ENCODE measurements around a stretch of chr3.

- PRO-cap = no peak
Observed at GRCh38 chr3:37325337-37326249, 82.5 kb downstream of the GOLGA4 start.

- PRO-cap = no peak
Observed at GRCh38 chr3:37556638-37557109, 104.7 kb downstream of the ITGA9 start.

DNA sequence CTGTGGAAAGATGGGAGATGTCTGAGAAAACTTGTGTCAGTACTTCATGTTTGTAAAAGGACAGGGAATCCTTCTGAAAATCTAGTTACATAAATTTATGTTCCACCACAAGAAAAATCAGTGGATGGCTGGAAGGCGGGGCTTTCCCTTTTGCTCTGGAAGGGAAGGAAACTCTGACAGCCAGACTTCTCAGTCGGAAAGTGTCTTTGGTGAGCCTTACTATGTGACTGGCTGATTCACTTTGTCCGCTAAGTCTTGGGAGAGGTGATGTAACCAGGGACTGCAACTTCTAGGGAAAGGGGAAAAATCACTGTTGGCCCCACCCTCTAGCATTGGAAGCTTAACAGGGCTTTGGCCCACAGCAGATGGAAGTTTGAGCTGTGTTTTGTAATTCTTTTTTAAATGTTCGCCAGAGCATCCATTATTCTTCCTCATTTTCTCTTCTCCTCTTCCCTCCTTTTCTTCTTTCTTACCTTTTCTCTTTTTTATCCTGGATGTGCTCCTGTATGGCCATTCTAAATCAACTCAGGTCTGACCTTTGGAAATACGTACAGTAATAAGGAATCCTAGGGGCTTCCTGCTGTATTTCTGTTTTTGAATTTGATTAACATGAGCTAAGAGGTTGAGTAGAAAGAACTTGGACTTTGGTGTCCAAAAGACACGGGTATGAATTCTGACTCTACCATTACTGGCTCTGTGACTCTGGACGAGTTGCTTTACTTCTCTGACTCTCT, 128.4 kb downstream of the ITGA9 start:
- PRO-cap = no peak

DNA sequence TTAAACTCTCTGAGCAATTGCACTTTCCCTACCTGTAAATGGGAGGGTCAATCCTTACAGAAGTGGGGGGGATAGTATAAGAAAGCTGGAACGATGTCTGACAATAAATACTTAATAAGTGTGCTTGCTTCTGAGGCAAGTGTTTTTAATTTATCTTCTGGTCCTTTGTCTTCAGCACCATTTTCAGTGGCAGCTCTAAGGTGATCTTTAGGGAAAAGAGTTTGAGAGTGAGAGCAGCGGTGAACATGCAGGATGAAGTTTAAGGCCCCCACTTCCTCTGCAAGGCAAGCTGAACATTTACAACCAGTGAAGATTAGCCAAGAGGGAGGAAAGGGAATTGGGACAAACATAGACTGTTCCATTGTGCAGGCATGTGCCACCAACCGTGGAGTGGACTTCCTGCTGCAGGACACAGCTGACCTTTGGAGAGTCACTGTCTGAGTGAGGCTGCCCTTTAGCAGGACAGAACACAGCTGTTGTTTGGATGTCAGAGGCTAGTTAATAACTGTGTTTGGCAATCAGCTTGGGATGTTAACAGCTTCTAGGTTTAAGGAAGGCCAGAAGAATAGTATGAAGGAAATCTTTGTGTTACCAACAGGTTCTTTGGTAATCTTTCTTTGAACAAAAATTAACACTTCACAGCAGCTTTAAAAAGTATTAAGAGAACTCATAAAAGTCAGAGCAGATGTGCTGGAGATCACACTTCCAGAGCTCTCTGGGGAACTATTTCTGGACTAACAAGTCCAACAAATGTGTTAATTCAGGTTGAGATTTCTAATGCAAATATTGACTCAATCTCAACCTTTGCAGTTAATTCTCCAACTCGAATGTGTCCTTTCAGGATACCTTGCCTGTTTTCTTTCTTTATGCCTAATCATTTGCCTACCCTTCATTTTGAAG, 31.3 kb downstream of the CTDSPL start:
- PRO-cap = no peak

DNA sequence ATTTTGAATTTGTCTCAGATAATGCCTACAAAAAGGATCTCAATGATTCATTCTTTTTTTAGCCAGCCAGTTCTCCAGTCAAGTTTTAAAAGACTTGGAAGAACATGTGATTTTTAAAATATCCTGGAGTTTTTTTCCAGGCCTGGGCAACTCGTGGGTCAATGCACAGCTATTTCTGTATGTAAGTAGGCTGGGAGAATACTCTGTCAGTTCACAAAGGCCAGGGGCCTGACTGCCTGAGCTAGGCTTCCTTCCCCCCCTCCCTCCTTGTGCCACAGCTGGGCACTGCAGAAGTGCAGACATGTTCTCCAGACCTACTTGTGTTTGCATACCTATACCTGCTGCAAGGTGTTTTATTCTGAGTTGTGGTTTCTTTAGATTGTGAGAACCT, 43.7 kb downstream of the CTDSPL start:
- PRO-cap = unidirectional peak, plus-strand start at position 209 of the sequence

DNA sequence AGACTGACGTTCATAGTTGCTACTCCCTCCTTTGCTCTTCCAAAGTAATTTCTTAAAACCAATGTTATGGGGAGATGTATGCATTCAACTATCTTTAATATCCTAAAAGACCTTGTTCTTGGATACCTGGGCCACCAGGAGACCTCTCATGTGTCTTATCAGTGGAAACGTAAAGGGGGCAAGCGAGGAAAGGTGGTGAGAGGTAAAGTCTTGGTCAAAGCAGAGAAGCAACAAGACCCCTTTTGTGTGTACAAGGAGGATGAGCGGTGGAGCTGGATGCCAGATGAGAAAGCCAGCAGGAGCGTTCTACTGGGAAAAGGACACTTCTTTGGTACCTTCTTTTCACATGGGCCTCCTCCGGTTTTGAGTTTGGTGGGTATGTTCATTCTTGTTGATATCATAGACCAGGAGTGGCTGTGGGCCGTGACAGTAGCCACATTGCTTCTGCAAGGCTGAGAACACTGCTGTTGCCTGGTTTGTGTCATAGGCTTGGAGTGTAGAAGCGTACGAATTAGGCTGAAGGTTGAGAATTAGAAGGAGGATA, 47.0 kb upstream of the VILL start:
- PRO-cap = no peak

GRCh38 chr3:37951473-37952318, 38.9 kb upstream of the VILL start:
- PRO-cap = no peak

DNA sequence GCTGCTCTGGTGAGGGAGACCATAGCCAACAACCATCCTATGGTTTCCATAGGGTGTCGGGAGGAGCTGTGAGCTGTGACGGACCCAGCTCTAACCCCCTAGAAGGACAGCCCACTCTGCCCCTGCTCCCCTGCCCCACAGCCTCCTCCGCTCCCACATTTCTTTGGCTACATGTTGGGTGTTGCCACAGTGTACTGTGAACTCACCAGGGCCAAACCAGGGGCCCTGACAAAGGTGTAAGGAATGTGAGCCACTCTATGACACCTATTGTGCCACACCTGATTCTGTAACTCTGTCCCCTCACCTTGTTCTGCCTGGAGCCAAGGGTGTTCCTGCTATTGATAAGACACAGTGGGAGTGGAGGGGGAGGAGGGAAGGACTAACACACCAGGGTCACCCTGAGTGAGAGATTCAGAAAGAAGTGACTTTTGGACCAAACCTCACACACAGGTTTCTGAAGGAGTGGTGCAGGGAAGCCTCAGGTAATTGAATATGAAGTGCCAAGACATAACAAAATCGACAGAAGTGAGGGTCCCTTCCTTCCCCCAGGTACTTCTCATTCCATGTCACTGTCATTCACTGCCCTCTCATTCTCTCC, 2.1 kb downstream of the VILL start:
- PRO-cap = no peak

DNA sequence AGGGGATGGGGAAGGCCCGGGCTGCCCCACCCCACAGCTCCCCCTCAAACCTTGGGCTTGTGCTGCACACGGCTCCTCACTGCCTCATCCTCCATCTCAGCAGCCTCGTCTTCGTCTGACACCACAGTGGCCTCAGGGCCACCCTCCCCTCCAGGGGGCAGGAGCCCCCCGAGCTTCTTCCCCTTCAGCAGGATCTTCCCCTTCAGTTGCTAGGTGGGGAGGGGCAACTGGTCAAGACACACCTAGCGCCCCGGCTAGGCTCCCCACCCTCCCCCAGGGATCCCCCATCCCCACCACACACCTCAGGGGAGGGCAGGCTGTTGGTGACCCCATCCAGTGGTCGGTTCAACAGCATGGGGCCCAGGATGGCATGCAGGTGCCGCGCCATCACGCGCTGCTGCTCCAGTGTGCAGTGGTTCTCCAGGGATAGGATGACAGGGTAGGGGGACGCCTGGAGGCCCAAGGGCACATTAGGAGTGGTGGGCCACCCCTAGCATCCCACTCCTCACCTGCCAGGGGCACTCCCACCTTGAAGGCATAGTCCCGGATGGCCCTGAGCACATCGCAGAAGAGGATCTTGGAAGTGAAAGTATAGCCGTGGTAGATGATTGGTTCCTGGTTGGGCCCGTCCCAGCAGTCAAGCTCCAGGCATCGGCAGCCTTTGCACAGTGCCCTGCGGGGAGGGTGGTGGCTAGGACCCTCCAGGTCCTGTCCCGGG, 19.2 kb downstream of the VILL start:
- PRO-cap = no peak

DNA sequence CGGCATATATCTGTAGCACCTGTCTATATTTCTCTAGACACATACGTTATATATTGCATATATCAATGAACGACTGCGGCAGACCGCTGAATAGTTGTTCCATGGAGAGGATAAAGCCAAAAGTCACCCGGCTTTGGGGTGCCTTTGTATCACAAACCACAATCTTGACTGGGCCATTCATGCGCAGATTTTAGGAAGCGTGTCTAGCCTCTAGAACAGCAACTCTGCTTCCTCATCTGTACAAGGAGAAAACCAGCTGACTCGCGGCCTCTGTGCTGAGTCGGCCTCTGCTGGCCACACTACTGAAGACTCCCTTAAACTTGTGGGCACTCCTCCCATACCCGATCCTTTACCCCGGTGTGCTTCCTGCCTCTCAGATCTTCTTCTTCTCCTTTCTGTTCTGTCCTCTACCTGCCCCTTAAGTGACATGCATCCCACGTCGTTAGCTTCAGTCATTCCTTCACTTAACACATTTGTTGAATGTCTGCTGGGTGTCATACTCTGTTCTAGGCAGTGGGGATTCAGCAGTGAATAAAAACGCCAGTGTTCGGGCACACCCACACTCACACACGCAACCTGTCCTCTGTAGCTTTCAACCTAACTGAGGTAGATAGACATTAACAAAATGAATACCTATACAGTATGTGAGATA, 966 bp downstream of the DLEC1 start:
- PRO-cap = no peak

DNA sequence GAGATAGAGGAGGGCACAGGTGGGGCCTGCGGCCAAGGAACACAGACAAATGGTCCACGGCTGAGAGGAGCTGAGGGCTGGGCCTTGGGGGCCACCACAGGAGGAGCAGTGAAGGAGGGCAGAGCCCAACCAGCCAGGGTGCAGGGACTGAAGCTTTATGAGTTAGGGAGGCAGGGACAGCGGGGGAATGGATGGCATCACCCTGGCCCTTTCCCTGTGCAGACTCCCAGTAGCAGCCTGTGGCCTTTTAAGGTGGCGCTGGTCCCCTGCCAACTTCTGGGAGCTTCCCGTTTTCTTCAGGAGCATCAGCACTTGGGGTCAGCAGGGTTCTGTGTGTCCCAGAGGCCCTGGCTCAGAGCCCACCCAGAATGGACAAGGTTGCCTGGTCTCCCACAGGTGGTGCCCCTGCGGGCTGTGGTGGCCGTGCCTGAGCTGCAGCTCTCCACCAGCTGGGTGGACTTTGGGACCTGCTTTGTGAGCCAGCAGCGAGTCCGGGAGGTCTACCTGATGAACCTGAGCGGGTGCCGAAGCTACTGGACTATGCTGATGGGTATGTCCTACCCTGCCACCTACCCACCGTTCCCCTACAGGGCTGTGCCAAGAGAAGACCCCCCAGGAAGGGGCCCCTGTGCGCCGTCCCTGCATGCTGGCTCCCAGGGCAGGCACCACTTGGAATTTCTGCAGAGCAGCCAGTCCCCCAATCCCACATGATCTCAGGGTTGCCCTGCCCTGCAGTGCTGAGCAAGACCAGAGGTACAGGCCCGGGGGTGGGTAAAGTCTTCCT, 15.5 kb downstream of the ACAA1 start:
- PRO-cap = no peak

- PRO-cap = no peak
Observed at GRCh38 chr3:38122775-38123467, 14.0 kb downstream of the ACAA1 start.

- PRO-cap = no peak
Observed at GRCh38 chr3:38406605-38407067, 47.1 kb upstream of the ACVR2B start.

GRCh38 chr3:38413814-38414347, 39.8 kb upstream of the ACVR2B start:
- PRO-cap = no peak

- PRO-cap = no peak
Observed at GRCh38 chr3:38449921-38450266, 3.8 kb upstream of the ACVR2B start.

DNA sequence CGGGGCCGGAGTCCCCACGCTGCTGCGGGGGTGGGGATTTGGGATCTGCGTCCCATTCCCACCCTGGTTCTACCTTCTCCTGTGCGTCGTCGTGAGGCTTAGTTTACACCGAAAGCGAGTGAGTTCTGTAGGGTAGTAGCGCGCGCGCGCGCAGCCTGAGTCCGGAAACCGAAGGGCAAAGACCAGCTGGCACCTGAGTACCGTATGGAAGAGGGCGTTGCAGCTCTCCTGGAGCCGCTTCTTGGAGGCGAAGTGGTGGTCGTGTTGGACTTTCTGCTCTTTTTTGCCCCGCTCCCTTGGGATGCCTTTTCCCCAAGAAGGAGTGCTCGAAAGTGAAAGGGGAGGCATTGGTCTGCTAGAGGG, 1.8 kb downstream of the ACVR2B start:
- PRO-cap = bidirectional peak, plus-strand start at position 119 of the sequence, minus-strand start outside the sequence

DNA sequence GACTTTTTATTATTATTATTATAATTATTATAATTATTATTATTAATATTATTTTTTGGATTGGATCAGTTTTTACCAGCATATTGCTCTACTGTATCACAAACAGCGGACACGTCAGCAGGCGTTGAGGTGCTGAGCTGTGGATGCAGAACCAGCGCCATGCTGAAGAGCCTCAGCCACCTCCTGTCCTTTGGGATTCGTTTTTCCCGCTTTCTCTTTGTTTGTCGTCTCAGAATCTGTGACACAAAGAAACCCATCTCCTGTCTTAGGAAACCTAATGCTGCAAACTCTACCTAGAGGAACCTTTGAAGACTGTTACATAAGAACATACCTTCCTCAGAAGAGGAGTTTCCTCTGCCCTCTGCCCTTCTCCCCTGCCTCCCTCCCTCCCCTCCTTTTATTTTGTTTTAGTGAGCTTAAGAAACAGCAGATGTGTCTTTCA, 12.7 kb upstream of the EXOG start:
- PRO-cap = no peak

GRCh38 chr3:38543384-38544049, 47.4 kb downstream of the EXOG start:
- PRO-cap = no peak

- PRO-cap = no peak
Observed at GRCh38 chr3:39106109-39106449, 1.3 kb downstream of the GORASP1 start.

- PRO-cap = no peak
Observed at GRCh38 chr3:39143146-39143807, 10.1 kb downstream of the CSRNP1 start.

Data from pulmonary artery (tissue), 1 donor.